ENCODE measurements around a stretch of chr5.

DNA sequence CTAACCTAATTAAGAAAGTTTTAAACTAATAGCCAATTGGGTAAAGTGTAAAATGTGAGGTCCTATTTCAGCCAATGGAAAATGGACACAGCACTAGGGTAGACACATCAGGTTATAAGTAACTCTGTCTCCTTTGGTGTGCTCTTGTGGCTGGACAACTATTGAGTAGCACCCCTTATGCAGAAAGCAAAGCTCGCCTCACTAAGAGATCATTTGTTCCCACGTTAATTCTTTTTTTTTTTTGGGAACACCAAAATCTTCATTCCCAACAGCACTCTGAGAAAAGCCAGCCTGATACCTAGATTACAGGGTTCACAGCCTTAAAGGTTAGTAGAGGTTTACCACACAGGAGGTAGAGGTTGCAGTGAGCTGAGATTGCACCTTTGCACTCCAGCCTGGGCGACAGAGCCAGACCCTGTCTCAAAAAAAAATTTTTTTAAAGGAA, 77.0 kb upstream of the PLEKHG4B start:
- PRO-cap, result no peak

- PRO-cap, result no peak
Observed at GRCh38 chr5:168467-168727, 22.9 kb upstream of the LRRC14B start.

DNA sequence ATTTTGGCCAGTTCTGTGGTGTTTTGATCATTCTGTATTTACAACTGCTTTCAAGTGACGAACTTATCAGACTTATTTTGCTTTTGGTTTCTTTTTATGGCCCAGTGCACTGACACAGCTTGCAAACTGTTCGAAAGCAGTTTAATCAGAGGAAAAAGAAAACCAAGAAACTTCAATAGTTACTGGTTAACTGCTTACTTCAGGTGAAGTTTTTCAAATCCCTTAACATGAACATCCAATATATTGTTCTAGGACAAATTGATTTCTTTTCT, 2.0 kb downstream of the SDHA start:
- PRO-cap, result no peak

DNA sequence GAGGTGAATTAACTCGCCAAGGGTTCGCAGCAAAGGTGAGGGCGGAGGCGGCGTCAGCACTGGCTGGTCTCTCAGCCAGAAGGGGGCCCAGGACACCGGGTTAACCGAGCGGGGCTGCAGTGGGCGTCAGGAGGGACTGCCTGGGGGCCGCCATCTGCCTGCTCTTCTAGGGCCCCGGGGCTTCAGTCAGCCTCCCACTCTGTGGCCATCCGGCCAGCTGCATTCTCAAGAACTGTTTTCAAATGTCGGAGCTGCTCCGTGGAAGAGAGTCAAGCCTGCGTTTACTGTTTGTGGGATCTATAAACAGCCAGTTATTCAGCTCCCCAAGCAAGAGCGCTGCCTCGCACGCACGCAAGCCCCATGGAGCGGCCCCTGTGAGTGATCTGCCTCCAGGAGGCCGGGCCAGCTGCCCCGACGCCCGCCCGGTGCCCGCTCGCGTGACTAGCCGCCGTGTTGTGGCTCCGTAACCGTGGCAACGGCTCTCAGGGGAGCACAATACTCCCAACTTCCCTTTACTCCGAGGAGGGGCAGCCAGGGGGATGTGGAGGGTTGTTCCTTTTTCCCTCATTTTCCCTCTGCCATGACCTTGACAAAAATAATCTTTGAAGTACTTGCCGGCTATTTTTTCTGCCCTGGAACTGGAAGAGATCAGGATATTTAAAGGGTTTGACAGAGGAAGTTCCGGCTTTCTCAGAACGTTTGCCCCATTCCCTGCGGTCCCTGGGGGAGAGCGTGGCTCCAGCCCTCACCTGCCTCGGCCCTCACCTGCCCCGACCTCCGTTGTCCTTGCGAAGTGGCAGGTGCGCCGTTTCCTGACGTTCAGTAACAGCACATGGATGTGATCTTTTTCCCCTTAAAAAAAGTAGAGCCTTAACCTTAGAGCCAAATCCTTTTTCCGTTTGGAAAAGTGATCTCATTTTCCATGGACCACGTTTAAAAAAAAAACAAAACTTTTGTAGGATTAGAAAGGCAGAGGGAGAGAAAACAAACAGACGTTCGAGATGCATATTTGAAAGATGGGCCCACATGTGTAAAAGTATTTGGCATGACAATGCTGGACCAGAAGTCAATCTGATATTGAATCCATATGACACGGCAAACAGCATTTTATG, 43.0 kb upstream of the EXOC3 start:
- PRO-cap, result no peak

DNA sequence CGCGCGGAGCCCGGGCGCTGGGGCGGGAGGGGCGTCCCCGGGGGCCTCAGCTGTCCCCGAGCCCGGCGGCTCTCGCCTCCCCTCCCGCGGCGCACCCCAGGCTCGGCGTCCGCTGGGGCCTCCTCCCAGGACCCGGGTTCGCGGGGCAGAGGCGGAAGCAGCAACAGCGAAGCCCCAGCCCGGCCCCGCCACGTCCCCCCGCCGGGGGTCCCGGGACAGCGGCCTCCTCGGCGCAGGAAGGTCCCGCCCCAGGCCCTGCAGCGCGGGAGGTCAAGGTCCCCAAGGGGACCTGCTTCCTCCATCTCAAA, 30.4 kb downstream of the EXOC3 start:
- PRO-cap, result no peak

GRCh38 chr5:505781-506571, 18.3 kb downstream of the SLC9A3 start:
- PRO-cap, result no peak

DNA sequence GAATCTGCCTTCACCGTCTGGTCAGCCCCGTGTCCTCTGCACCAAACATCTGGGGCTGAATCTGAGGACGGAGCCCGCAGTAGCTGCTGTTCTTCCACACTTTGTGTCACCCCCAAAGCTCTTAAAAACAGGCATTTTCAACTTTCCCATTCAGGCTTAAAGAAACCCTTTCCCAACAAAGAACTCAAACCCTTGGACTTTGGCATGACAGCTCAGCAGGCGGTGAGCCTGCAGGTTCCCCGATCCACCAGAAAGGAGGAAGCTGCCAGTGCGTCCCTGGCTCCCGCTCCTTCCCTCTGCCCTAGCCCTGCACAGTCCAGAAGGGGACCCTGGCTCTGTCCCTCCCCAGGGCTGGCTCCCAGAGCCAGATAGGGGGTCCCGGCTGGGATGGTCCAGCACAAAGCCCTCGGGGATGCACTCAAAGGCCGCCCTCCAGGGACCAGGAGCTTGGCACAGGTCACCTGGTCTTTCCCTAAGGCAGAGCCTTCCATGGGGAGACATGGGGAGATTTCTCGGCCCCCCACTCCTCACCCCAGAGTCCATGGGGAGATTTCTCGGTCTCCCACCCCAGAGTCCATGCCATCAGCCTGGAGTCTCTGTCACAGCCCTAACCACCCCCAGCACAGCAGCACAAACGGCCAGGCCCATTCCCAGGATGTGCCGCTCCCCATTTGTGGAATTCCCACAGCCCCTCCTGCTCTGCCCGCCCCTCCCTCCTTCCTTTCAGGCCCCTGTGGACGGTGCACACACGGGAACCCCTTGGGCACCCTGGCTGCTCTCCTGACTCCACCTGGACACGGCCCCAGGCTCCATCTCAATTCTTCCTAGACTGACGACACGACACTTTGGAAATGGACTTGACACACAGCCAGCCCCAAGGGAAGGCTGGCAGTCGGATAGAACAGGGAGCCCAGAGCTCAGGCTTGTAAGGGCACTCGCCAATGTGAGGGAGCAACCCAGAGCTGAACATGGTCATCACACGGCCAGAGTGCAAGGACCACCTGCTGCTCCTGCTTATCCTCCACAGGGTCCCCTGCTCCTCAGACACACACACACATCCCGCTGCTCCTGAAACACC, 9.3 kb downstream of the SLC9A3 start:
- PRO-cap, result no peak

GRCh38 chr5:520399-520952, 3.8 kb downstream of the SLC9A3 start:
- PRO-cap, result no peak

GRCh38 chr5:528208-528868, 4.1 kb upstream of the SLC9A3 start:
- PRO-cap, result no peak

DNA sequence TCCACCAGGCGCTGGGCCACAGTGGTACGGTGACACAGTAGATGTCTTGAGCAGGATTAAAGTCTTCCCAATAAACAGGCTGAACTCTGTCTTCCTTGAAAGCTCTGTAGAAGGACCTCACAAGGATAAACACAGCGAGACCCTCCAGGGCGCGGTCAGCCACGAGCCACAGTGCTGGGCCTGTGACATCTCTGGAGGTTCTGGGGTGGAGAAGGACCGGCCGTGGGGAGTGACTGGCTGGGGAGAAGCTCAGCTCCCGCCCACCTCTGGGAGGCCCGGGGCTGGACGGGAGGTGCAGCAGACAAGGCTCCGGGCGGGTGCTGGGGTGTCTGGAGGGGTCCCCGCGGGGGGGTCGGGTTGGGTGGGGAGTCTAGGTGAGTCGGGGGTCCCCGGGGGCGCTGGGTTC, 583 bp upstream of the CEP72 start:
- PRO-cap, result no peak

GRCh38 chr5:782856-783602, 1.5 kb downstream of the ZDHHC11B start:
- PRO-cap, result no peak

- PRO-cap, result no peak
Observed at GRCh38 chr5:957413-958125, 51.0 kb upstream of the NKD2 start.

GRCh38 chr5:964958-965399, 43.6 kb upstream of the NKD2 start:
- PRO-cap, result no peak

DNA sequence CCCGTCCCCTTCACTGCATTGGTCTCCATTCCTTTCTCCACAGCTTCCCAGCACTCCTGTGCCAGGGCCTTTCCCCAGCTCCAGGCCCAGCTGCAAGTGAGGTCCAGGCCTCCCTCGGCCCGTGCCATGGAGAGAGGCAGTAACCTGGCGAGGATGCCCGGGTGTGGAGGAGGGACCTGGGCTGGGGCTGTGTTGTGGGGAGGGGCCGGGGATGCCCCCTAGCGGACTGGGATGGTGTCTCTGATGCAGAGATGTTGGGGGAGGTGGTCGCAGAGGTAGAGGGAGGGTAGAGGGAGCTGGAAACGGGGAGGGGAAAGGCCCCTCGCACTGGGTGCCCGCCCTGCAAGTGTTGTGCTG, 26.2 kb upstream of the NKD2 start:
- PRO-cap, result unidirectional peak, plus-strand start at position 301 of the sequence

GRCh38 chr5:1041363-1042064, 32.9 kb downstream of the NKD2 start:
- PRO-cap, result no peak

DNA sequence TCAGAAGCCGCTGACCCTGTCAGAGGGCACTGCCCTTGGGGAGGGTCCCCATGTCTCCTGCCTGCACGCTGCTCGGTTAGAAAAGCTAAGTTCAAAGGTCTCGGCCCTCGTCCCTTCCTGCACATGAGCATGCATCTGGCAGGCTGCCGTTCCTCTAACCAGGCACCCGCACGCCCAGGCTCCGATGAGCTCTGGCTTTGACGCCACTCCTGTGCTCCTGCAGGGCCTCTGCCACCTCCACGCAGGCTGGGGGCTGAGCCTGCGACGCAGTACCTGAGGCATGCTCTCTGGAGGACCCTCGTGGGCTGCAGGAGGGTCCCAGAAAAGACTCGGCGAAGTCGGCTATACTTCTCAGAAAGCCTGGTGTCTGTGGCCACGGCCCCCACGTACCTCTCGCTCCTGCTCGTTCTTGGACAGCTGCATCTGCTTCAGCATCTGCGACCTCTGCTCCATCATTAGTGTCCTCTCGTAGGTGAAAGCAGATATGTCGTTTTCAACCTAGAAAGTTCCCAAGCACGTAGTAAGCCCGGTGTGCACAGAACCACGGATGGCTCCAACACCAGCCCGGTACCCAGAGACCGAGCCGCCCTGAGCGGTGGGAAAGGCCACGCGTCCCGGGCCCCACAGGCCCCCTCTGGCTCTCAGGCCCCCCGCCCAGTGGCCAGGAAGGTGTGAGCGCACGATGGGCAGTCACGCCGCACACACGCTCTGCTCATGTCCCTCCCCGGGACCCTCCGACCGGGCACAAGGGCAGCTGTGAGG, 51.5 kb downstream of the NKD2 start:
- PRO-cap, result no peak

GRCh38 chr5:1137475-1138485, 25.9 kb upstream of the SLC12A7 start:
- PRO-cap, result no peak

- PRO-cap, result no peak
Observed at GRCh38 chr5:1291657-1292039, 3.2 kb downstream of the TERT start.

DNA sequence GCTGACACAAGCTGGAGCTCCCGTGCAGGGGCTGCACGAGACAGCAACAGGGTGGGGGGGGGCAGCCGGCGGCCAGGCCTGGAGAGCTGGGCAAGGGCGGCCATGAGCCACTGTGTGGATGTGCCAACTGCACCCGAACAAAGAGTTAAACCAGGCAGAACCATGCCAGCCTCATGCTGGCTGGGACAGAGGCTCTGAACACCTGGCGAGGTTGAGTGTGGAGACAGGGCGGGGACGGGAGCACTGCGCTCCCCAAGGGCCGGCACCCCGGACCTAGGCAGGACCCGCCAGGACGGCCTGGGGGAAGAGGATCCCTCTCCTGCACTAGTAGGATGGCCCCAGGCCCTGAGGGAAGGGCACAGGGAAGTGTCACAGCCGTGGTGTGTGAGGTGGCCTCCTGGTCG, 24.4 kb upstream of the TERT start:
- PRO-cap, result no peak

DNA sequence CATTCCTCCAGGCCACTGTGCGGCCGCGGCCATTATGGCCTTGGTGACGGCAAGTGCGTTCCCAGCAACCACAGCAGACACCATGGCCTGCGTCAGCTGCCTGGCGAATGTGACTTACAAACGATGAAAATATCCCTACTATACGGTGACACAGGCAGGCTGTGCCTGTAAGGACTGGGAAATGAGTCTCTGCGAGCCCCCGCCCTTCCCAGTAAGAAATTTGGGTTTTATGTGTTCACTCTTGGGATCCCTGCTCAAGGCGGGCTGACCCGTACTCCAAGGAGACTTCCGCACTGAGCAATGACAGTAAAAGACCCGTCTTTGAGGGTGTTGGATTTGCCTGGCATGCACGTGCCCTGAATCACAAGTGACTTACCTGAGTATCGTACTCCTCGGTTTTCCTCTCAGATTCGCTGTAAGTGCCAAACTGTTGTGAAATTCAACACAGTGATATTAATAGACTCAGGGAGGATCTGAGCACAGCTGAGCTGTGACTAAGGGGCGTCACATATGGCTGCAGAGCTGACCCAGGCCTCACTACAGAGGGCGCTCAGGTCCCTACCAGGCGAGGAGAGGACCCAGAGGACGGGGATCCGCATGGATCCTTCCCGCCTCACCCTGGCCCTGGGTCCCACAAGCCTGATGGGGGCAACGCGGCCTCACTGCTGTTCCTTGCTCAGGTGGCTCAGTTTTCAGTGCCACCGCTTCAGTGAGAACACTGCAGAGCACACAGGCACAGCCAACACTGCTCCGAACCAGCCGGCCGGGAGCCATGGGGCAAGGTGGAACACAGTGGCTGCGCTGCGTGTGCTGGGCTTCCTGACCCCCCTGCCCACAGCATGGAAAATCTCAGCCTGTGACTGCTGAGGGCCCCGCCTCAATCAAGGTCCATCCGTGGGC, 20.3 kb downstream of the CLPTM1L start:
- PRO-cap, result no peak

Data from parotid gland (tissue), 1 donor.